Jejunum (tissue), 1 donor: ENCODE results near the gene PAK6.

GRCh38 chr15:39488345-39489108, 92.4 kb upstream of the THBS1 start:
- PRO-cap, result no peak

GRCh38 chr15:39504556-39504968, 76.3 kb upstream of the THBS1 start:
- PRO-cap, result no peak

GRCh38 chr15:39587202-39587641, 6.3 kb downstream of the THBS1 start:
- PRO-cap, result unidirectional peak, plus-strand start at chr15:39587408; unidirectional peak, plus-strand start at chr15:39587460

- PRO-cap, result no peak
Measured at GRCh38 chr15:39592062-39592389, 11.1 kb downstream of the THBS1 start.

DNA sequence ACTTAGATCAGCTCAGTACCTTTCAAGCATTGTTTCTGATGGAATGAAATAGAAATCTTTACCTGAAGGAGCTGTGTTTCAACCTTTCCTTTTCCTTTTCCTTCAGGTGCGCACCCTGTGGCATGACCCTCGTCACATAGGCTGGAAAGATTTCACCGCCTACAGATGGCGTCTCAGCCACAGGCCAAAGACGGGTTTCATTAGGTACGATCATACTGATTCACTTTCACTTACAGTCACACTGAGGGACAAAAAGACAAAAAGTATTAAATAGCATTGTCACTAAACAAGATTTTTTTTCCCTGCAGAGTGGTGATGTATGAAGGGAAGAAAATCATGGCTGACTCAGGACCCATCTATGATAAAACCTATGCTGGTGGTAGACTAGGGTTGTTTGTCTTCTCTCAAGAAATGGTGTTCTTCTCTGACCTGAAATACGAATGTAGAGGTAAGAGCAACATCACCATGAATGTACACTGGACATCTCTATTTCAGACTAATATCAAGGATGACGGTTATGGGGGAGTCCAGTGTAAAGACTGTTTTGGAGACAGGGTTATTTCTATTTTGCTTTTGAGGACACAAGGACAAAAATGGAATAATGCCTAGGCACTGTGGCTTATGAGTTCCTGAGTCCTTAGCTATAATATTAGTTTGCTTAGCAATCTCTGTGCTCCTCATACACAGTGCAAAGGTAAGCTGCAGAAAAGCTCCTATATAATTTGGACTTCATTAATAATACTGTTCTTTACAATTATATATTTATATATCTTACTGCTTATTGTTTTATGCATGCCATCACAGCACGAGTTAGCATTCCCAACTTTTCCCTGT, 13.3 kb downstream of the THBS1 start:
- PRO-cap, result no peak

- PRO-cap, result unidirectional peak, minus-strand start at chr15:39629519; unidirectional peak, minus-strand start at chr15:39629564
Measured at GRCh38 chr15:39629352-39629819, 48.5 kb downstream of the THBS1 start.

- PRO-cap, result no peak
Measured at GRCh38 chr15:39629820-39630454, 49.1 kb downstream of the THBS1 start.

- PRO-cap, result no peak
Measured at GRCh38 chr15:39939495-39939694, 5.5 kb downstream of the EIF2AK4 start.

DNA sequence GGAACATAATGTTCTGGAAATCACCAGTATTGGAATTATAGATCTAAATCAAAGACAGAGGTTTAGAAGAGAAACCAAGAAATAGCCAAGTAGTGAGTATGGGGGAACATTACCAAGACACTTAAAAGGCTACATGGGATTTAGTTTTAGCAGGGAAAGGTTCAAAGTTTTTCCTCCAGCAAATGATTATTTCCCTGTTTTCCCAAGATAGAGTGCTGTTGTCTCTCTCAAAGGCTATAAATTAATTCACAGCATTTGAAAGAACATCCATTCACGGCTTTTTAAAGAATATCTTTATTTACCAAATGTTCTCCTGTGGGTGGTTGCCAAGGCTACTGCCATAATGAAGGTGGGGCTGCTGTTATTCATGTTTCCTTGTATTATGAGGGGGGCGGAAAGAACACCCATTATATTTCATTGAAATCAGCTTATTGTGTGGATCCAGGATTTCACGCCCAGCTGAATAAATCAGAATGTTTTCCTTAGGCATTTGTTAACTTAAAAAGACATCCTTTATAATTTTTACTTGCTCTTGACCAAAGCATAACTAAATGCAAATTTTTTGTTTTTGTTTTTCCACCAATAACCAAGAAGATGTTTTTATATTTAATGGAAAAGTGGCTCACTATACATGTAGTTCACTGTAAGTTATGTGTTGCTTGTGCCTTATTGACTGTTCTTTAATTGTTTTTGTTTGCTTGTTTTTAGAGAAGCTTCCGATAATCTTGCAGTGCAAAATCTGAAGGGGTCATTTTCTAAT, 10.1 kb downstream of the SRP14 start:
- PRO-cap, result no peak

- PRO-cap, result no peak
Measured at GRCh38 chr15:40035933-40036309, 3.1 kb downstream of the SRP14 start.

DNA sequence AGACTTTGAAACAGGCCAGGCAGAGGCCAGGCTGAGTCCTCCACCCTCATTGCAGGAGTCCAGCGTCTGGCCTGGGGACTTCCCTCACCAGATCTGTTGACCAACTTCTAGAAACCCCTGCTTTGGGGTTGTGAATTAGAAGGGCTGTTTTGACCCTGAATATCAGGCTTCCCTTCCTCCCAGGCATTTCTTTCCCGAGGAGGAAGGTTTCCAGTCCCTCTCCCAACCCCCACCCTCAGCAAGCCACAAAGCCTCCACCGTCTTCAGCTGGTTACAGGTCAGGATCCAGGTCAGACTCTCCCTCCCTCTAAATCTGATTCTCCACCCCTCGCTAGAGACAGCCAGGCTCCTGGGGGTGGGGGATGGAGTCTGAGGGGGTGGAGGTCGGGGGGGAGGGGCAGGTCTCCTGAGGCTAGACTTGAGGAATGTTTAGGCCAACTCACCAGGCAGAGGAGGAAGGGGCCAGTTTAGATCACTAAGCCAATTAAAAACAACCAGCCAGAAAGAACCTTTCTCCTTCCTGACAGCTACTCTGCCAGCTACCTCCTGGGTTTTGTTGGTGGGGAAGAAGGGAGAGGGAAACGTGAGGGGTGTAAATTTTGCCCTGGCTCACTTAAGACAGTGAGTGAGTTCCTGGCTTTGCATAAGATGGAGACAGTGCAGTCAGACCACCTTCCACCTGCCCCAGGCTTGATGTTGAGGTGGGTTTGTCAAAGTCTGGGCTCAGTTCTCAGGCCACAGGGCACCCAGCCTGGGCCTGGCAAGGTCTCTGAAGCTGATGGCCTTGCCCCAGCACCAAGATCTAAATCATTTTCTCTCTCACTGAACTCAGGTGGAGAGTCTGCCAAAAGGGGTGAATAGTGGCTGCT, 19.6 kb downstream of the BMF start:
- PRO-cap, result no peak

DNA sequence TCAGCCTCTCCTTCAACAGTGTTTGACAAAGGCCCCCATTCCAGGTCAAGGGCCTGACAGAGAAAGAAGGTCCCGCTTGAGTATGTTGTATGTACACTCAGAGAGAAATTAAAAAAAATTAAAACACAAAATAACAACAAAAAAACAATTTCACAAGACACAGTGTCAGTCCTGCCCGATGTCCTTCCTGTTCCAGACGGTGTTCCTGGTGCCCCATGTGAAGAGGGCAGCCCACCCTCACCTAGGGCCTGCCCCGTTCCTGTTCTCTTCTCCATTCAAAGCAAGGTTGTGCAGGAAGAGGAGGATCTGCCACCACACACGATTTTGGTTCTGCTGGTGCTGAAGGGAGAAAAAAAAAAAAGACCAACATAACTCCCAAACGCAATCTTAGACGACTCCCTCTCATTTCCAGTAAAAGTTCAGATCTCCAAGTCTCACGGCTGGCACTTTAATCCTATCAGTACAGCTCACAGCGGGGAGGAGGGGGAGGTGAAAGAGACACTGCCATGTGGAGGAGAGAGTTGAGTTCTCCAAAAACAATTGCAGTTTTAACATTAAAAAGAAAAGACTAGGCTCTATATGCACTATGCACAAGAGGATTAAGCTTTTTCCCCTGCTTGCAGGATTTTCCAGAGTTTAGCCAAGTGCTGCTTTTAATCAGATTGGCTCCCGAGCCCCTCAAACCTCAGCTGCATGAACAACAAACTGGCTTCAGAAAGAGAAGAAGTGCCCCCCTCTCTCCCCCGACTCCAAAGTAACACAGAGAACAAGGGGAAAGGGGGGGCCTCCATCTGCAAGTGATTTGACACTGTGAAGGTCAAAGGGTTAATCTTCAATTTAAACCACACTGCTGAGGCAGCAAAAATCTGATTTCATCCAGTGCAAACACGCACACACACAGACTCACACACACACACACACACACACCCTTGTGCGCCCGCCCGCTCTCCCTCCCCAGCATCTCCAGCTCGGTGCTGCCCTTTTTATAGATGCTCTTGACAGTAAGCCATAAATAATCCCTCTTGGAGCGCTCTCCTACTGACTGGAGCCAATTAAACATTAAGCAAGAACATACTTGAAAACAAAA, 16.8 kb downstream of the BMF start:
- PRO-cap, result no peak

DNA sequence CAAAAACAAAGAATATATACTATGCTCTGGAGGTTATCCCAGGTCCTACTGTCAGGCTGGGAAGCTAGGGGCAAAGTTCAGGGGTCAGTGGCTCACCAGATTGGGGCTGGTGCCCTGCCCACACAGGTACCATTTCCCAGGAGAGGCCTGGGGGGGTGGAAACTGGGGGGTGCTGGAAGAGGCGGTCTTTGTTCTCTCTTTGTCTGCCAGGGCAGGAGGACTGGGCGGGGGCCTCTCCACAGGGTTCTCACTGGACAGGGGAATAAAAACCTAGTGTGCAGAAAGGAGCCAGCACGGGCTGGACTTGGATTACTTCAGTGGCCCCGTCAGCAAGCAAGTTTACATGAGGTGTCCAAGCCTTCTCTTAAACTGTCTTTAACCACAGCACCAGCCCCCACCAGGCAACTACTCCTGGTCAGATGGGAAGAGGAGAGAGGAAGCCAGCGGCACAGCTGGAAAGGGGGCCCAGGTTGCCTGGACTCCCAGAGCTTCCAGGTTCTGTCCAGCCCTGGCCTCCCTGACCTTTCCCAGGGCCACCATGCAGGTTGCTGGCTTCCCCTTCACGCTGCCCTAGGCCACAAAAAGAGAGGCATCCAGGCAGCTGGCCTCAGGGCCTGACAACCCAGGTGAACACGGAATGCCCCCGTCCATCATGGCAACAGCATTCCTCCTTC, 15.9 kb downstream of the BMF start:
- PRO-cap, result no peak

GRCh38 chr15:40105937-40106463, 2.7 kb downstream of the BMF start:
- PRO-cap, result no peak

- PRO-cap, result no peak
Measured at GRCh38 chr15:40238411-40239626, at the start of gene PAK6. PAK6 (plus strand) TSS chr15:40239063.

DNA sequence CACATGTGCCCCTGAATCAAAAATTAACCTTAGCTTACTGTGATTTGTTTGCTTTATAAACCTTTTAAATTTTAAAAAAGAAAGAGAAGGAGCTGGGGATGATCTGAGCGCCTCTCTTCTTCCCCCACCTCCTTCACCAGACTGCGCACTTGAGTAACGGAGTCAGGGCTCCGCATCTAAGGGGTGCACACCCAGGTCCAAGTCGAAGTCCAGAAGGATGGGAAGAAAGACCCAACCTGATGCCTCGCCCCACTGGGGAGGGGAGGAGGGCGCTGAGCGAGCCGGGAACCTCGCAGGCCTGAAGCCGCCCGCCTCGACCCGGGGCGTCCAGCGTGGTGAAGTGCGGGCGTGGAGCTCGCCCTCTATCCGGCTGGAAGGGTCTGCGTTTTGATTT, 437 bp upstream of the DISP2 start:
- PRO-cap, result bidirectional peak, plus-strand start at position 78 of the sequence, minus-strand start at position 138 of the sequence

- PRO-cap, result no peak
Measured at GRCh38 chr15:40439209-40440183, 1.3 kb upstream of the BAHD1 start.

DNA sequence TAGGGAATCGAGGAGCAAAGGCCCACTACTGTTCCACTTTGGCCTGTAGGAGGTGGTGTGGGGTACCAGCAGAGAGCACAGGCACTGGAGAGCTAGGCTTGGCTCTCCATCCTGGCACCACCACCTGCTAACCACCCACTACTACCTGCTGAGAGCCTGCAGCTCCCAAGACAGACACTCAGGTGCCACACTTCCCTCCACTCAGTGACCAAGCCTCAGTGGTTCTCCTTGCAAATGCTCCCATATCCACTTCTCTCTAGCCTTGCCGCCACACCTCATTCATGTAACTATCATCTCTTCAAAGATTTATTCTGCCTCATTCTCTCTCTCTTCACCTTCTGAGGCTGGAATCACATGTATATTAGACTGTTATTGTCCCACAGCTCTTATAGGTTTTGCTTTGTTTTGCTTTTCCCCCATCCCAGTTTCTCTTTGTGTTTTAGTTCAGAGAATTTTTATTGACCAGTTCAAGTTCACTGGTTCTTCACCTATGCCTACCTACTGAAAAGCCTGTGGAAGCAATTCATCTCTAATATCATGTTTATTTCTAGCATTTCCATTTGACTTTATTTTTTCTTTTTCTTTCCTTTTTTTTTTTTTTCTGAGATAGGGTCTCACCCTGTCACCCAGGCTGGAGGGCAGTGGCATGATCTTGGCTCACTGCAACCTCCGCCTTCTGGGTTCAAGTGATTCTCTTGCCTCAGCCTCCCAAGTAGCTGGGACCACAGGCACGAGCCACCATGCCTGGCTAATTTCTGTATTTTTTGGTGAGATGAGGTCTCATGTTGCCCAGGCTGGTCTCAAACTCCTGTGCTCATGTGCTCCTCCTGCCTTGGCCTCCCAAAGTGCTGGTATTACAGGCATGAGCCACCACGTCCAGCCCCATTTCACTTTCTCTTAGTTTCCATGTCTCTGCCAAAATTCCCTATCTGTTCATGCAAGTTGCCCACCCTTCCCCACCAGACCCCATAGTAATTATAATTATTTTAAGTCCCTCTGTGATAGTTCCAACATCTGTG, 18.9 kb downstream of the CCDC32 start:
- PRO-cap, result no peak

GRCh38 chr15:40590559-40591089, 3.4 kb upstream of the KNL1 start:
- PRO-cap, result no peak

GRCh38 chr15:40743378-40744208, 11.5 kb downstream of the RMDN3 start:
- PRO-cap, result unidirectional peak, plus-strand start at chr15:40743599